Metastatic Liver Carcinoma in the Adrenal Gland (tissue), 2 donors: ENCODE results near the genes OR1E2 and ATP2A3.

GRCh38 chr17:3386106-3386867, 557 bp downstream of the OR1R1P start:
- PRO-cap, 2 experiments = no peak in any of the 2 experiments

GRCh38 chr17:3433656-3434251, at the start of gene OR1E2:
OR1E2 (minus strand) TSS chr17:3433841.
- PRO-cap, 2 experiments = no peak in any of the 2 experiments

GRCh38 chr17:3740731-3741009, 17.0 kb downstream of the HASPIN start:
- PRO-cap, 2 experiments = no peak in any of the 2 experiments

GRCh38 chr17:3798401-3799210, 2.4 kb downstream of the ITGAE start:
- PRO-cap, 2 experiments = no peak in any of the 2 experiments

DNA sequence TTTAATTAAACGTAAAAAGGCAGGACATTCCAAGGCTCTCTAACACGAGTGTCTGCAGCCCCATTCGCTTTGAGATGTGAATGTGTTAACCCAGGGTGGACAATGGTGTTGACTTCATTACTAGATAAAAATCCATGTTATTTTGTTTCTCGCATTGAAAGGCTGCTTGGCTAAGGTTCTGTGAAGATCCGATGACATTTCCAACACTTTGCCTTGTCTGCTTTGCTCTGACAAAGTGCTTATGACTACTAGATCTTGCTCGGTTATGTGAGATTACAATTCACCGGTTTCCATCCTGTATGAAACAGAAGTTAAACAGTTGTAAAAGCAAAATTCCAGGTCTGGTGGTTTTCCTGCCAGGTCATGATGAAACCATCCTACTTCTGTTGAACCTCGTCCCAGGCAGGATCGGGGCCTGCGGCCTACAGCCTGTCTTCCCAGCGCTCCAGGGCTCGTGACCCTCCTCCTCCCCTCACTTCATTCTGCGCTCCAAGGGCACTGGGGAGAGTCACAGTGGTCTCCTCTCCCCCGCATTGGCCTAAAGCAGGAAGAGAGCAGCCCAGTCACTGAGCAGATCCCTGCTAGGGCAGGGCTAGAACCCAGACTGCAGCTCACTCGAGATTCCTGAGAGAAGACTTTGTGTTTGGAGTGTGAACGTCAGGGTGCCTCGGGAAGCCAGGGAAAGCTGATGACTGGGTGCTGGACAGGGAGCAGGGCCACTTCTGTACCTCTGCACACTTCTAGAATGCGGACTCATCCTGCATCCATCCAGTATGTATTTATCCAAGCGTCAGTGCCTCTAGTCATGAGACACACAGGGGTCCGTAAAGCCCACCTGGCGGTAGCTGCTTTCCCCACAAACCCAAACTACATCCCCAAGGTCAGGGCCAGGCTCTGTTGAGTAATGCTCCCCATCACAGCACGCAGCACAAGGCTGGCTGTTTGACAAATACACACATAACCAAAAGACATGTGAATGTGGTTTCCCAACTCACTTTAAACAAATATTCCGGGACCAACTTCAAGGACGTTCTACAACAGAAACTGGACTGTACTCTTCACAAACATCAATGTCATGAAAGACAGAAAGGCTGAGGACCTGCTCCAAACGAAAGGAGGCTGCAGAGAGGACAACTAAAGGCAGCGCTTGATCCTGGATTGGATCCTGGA, 1.6 kb upstream of the ITGAE start:
- PRO-cap, 2 experiments = peak in 2 of 2 experiments; most common plus-strand start position 1,107 of the sequence (in 2); most common minus-strand start position 869 of the sequence (in 1)

DNA sequence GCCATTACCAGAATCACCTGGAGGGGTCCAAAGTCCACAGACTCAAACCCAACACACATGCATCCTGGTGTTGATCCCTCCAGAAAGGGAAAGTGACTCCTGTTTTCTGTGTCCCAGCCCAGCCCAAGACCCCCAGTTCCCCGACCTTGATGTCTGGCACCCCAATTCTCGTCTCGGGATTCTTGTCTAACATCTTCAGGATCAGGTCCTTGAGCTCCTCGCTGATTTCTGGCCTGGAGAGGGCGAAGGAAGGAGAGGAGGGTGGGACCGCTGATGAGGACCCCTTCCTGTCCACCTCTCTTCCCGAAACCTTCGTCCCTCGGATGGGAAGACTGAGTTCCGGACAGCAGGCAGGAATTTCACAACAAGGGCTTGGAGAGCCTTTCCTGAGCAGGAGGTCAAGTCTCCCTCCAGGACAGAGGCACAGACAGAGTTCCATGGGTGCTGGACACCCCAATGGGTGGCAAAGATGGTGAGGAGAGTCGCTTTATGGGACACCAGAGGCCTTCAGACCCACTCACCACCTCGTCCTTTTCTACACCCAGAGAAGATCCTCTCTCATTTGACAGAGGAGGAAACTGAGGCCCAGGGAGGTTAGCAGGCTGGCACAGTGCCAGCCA, 23.1 kb downstream of the CAMKK1 start:
- PRO-cap, 2 experiments = no peak in any of the 2 experiments

- PRO-cap, 2 experiments = no peak in any of the 2 experiments
Measured at GRCh38 chr17:3916967-3917973, 1.0 kb upstream of the P2RX1 start.

DNA sequence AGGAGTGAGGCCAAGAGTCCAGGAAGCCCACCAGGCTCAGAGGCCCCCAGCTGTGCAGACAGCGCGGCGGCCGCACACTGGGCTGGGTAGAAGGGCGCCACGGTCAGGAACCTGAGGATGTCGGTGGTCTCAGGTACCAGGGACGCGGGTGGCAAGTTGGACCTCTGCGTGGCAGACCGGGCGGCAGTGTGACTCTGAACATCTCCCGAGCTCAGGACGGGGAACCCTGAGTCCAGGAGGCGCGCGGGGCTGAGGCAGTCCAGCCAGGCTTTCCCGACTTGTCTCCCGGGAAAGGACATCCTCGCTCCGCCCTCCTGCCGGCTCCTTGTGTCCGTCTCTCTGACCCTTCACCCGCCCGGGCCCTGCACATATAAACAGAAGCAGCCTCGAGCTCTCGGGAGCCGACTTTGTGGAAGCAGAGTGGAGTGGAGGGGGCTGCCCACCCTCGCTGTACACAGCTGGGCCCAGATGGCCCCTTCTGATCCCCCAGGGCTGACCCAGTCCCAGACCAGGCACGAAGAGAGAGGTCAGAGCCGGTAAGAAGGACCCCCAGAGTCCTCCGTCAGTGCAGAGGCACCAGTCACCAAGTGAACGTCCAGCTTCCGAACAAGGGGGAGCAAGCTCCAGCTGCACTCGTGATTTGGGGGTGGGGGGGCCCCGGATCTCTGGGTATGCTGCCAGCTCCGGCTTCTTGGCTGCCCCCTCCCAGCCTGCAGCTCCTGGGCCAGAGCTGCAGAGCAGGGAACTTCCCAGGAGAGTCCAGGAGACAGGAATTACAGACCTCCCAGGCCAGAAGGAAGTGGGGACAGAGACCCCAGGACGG, 8.4 kb upstream of the P2RX1 start:
- PRO-cap, 2 experiments = no peak in any of the 2 experiments

DNA sequence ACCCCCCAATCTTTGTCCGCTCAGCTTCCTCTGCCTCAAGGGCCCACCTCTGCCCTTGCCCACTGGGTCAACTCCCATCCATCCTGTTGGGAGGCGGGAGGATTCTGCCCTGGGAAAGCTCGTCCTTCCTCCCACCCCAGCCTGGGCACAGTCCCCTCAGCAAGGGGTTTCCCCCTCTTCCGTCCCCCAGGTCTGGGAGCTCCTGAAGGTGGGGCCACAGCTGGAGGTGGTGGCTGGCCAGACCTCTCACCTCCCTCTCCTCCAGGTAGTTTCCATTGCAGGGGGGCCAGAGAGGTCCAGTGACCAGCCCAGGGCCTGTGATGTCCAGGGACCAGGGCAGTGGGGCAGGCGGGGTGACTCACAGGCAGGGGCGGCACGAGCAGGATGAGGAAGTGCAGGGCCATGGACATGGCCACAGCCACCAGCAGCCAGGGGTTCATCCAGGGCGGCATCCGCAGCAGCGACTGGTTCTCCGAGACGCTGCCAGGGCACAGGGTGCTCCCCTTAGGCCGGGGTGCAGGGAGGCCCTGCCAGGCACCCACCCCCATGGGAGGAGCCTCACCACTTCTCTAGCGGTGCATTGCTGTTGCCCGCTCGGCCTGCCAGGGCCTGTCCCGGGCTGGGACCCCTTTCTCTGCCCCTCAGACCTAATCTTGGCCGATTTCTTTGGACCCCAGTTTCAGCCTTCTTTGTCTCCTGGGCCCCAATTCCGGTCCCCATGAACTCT, 12.9 kb upstream of the P2RX1 start:
- PRO-cap, 2 experiments = no peak in any of the 2 experiments

DNA sequence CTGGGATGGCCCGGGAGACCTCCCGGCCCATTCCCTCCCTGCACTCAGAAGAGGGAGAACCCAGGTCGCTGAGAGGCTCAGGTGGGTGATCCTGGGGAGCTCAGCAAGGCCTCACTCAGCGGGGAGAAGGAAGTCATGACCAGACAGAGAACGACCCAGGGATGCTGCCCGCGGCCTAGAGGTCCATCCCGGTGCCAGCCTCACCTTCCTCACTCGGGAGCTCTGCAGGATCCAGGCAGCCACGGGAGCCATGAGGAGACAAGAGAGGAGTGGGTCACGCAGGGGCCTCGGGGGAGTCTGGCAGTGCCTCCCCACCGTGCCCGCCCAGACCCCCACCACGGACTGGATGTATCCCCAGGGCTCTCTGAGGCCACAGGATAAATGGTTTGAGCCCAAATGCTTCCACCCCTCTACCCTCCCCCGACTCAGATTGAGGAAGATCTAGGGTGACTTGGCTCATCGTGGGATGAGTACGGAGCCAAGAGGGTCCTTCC, 10.7 kb downstream of the ATP2A3 start:
- PRO-cap, 2 experiments = no peak in any of the 2 experiments

DNA sequence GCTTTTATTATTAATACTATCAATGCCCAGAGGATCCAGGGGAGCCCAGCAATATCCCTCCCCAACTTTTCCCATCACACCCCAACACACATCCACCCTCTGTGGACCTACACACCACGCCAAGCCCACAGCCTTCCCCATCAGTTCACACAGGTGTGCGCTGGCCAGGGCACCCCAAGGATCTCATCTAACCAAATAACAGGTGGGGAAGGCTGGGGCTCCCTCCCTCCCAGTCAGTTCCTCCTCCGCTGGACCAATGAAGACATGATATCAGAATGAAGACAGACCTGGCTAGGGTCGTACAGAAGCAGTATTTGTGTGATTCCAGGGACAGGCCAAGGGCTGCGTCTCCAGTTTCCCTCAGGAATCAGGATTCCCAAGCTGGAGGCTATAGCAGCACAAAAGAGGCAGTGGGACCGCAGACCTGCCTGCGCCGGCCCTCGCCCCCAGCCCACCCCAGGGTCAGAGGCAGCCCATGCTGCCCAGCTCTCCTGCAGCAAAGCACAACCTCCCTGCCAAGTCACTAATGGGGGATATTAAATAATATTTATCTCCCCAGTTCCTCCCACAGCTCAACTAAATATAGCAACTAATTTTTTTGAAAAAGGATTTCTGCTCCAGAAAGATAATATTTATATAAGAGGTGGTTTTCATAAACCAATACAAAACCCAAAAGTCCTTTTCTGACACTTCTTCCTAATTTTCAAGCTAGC, 1.6 kb downstream of the ATP2A3 start:
- PRO-cap, 2 experiments = no peak in any of the 2 experiments

- PRO-cap, 2 experiments = peak in 2 of 2 experiments; most common plus-strand start chr17:3964576 (in 2); most common minus-strand start chr17:3964437 (in 2)
Measured at GRCh38 chr17:3963935-3965046, at the start of gene ATP2A3. ATP2A3 (minus strand) TSS chr17:3964437.

GRCh38 chr17:3978307-3978768, 14.1 kb upstream of the ATP2A3 start:
- PRO-cap, 2 experiments = no peak in any of the 2 experiments

DNA sequence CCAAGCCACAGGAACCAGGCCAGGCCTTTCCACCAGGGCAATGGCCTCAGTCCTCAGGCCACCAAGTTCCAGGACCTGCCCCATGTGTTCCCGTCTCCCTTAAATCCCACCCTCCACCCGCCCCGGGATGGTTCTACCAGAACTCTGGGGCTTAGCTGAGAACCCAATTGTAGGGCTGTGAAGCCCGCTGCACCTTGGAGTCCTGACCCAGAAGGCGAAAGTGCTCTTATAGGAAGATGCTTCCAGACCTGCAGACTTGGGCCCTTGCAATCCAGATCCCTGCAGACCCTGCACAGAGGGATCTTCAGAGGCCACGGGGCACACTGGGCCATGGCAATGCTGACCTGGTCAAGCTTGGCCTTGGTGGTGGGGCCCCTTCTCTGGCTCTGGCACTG, 41.1 kb upstream of the ATP2A3 start:
- PRO-cap, 2 experiments = no peak in any of the 2 experiments

- PRO-cap, 2 experiments = no peak in any of the 2 experiments
Measured at GRCh38 chr17:4032751-4033139, 68.5 kb upstream of the ATP2A3 start.

DNA sequence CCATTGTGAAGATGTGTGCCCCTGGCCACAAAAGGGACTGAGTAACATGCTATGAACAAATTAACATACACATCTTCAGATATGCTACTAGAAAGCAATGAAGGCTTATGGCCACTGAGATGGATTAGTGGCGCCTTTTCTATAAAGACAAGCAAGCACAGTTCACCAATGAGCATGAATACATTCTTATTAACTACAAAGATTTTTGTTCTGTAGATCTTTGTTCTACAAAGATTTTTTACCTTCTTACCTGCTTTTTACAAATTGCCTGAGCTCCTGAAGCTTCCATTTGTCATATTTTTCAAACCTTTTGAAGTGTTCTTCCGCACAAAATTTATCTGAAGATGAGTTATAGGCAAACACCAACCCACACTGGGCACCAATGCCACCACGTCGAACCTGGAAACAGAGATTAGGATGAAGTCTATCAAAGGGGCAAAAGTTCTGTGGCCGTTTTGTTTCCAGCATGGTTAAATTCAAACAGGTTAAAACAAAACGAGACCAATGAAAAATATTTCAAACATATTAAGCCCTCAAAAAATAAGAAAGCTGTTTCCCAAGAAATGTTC, 47.2 kb downstream of the ZZEF1 start:
- PRO-cap, 2 experiments = no peak in any of the 2 experiments

DNA sequence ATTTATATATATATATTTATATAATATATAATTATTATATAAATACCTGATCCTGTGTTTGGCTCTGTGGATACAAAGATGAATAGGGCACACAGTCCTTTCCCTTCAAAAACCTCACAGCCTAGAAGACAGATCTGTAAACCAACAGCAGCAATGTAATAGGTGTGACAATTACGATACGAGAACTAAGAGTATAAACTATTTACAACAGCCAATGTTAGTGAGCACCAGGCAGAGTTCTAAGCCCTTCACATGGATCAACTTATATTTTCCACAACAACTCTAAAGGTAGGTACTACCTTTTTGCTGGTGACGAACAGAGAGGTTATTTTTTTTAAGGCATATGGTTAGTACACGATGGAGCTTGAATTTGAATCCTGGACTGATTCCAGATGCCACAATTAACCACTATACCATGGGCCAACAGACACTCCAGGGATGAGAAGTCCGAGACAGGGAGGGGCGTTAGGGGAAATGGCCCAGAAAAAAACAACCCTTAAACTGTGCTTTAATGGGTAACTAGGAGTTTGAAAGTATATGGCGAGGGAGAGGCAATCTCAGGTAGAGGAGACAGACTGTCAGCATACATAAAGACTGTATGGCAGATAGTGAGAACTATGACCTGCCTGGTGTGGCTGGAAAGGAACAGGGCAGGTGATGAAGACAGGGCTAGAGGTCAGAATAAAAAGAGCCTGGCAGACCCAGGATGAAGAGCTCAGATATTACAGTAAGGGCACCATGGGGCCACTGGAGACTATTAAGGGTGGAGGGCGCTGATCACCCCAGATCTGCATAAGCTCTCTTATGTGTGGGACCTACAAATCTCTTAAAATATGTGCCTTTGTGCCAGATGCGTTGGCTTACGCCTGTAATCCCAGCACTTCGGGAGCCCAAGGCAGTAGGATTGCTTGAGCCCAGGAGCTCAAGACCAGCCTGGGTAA, 8.2 kb downstream of the ZZEF1 start:
- PRO-cap, 2 experiments = no peak in any of the 2 experiments

GRCh38 chr17:4161085-4162293, 18.5 kb downstream of the CYB5D2 start:
- PRO-cap, 2 experiments = no peak in any of the 2 experiments

DNA sequence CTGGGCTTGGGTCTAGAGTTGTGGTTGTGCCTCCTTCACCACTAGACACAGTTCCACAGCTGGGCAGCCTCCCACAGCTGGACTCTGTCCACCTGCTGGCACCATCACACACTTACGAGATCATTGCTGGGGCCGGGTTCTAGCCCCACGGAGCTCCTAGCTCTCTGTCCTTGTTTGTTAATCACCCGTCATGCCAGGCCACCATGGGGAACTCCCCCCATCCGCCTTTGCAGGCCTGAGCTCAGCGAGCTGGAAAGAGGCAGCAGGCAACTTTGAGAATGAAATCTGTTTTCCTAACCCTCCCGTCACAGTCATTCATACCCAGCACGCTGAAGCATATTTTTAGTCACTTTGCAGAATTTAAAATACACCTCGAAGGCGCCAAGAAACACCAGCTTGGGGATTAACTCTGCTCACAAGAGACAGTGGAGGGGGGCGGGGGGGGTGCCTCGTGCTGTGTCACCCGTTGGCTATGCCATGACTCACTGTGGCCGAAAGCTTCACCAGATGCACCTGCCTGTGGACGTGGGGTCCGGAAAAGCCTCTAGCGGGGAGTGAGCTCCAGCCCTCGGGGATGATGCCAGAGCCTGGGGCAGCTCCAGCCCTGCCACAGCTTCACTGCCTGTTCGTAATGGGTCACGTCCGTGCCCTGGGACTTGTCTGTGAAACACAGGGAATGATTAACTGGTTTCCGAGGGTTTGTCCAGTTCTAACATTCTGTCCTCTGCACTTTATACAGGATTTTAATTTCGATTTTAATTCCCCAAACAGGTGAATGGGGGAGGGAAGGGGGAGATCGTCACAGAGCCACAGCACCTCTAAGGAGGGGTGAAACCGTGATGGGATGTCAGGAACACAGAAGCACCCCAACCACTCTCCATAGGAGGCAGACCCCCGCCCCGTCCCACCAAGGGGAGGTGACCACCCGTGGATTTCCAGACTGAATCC, 1.4 kb upstream of the SPNS2 start:
- PRO-cap, 2 experiments = no peak in any of the 2 experiments

DNA sequence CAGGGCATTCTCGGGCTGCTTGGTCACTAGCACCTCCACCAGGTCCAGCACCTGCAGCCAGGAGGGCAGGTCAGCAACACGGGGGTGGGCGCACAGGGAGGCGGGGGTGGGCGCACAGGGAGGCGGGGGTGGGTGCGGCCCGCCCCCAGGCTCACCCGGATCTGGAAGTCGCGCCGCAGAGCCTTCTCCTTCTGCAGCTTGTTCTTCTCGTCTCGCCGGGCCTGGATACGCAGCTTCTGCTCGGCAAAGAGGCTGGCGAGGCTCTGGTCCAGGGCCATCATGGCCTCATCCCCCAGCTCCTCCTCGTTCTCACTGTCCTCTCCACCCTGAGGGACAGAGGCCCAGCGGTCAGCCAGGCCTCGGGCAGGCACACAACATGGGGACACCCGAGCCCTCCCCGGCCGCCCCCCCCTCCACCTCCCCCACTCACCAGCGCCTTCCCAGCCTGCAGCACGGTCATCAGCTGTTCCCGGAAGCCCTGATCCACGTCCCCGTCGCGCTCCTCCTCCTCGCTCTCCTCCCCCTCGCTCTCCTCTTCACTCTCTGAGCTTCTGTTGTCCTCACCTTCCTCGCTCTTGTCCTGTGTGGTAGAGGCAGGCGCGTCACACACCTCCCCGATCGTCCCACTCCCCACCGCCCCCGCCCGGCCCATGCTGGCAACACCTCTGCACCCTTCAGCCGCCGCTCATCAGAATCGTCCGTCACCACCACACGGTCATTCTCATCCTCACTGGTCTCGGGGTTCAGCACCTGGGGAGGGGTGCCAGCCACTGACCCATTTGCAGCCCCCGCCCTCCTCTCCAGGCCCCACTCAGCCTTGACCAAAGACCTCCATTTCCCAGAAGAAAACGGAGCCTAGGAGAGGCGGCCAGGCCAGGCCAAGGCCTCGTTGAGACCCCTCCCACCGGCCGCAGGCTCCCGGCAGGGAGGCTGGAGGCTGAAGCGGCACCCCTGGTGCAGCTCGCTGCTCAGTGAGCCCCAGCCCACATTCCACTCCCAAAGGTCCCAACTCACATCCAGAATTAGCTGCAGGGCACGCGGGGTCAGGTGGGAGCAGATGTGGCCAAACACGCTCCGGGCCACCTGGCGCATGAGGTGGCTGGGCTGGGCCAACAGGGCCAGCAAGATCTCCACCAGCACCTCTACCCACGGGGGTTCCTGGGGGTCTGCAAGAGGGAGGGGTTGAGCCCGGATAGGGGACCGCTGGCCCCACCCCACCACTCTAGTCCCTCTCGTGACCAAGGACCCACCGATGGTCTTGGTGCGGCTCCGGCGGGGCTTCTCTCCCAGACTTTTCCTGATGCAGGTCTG, 10.1 kb downstream of the MYBBP1A start:
- PRO-cap, 2 experiments = no peak in any of the 2 experiments